Thoracic aorta (tissue), 1 donor: Measurements from ENCODE around the gene STAG1.

DNA sequence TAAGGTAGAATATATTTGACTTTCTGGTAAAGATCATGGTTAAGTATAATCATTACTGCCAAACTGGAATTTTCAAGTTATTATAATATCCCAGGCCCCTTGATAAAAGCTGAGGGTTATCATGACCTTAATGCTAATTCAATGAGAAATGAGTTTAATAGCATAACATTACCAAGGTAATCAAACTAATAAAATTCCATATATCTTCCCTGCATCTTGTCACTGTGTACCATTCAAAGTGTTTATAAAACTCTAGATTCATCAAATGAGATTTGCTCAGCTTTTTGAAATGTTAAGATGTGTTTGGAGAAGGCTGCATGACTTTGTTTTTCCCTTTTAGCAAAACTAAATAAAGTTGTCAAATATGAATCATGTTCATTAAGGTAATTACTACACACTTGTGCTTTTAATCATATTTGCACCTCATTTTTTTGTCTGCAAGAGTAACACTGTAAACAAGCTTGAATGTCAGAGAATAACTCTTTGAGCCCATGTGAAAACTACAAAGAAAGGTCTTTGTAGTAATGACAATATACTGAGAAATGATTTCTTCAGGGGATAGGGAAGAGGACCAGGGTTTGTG is 48.5 kb downstream of the MSL2 start:
- RAMPAGE, long total RNA, result no peak

DNA sequence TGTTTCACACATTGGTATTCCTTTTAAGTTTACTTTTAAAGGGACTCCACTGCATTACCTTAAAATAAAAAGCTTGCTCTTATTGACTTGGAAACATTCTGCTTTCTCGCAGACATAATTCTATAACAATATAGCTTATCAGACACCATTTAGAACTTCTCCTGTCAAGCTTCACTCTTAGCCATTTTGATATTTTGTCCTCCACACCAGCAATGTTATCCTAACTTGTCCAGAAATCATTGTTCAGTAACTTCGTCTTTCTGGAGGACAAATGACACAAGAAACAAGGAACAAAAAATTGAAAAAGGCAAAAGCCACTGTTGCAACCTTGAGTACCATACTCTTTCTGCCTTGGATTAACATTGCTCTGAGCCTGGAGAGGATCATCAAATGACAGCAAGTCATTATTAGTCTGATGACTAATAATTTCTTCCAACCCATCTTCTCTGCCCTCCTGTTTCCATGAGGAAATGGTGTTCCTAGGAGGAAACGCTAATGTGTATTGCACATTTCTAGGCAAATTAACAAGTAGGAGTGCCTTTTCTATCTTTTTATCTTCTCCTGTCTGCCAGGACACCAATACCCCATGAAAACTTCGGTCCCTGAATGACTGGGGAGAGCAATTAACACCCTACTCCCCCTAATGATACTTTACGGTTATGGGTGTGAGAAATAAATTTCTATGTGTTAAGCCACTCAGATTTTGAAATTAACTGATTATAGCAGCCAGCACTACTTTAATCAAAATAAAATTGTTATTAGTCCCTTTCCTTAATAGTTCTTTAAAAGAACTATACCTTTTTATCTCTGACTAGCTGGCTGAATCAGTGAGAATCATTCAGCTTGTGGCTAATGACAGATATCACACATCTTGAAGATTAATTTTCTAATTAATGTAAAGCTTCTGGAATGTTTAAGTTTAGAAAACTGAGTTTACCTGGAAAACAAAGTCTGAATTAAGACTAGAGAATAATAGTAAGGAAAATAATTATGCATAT is 154.0 kb downstream of the PCCB start:
- RAMPAGE, long total RNA, result no peak

GRCh38 chr3:136434796-136435183 is 184.7 kb downstream of the PCCB start:
- RAMPAGE, long total RNA, result no peak

GRCh38 chr3:136751627-136752568 is at the start of gene STAG1:
Gene STAG1, minus strand, starts transcription at chr3:136752378.
- RAMPAGE, long total RNA, result start-site peak on the minus strand at chr3:136752351-136752389, 200 reads

GRCh38 chr3:136858467-136858806 is 3.6 kb upstream of the NCK1 start:
- RAMPAGE, long total RNA, result no peak

GRCh38 chr3:137013869-137014881 is 56.4 kb downstream of the IL20RB start:
- RAMPAGE, long total RNA, result no peak

DNA sequence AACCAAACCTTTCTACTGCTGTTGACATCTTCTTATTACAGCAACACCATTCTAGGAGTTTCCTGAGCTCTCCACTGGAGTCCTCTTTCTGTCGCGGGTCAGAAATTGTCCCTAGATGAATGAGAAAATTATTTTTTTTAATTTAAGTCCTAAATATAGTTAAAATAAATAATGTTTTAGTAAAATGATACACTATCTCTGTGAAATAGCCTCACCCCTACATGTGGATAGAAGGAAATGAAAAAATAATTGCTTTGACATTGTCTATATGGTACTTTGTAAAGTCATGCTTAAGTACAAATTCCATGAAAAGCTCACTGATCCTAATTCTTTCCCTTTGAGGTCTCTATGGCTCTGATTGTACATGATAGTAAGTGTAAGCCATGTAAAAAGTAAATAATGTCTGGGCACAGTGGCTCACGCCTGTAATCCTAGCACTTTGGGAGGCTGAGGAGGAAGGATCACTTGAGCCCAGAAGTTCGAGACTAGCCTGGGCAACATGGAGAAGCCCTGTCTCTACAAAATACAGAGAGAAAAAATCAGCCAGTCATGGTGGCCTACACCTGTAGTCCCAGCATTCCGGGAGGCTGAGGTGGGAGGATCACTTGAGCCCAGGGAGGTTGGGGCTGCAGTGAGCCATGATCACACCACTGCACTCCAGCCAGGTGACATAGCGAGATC is 21.9 kb downstream of the CLDN18 start:
- RAMPAGE, long total RNA, result no peak

DNA sequence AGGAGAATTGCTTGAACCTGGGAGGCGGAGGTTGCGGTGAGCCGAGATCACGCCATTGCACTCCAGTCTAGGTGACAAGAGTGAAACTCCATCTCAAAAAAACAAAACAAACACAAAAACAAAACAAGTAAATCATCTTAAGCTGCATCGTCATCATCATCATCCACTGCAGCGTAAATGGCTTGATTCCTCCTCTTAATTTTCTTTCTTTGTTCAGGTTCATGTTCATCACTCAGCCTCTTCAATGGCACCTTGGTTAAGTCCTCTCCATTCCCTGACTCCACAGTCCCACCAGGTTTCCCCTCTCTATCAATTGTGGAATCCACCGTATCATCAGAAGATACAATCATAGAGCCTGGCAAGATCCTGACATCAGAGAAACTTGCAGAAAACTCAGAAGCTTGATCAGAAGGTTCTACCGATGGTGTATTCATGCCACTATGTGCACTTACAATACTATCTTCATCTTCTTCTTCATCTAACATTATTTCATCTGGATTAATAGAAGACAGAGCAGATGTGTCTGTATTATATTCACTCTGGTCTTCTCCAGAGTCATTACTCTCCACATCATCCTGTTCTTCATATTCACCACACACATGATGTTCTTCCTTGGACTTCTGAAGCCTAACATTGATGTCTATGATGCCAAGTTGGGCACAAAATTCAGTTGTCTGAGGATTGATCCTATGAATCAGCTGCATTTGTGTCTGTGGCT is 12.8 kb downstream of the DBR1 start:
- RAMPAGE, long total RNA, result no peak

DNA sequence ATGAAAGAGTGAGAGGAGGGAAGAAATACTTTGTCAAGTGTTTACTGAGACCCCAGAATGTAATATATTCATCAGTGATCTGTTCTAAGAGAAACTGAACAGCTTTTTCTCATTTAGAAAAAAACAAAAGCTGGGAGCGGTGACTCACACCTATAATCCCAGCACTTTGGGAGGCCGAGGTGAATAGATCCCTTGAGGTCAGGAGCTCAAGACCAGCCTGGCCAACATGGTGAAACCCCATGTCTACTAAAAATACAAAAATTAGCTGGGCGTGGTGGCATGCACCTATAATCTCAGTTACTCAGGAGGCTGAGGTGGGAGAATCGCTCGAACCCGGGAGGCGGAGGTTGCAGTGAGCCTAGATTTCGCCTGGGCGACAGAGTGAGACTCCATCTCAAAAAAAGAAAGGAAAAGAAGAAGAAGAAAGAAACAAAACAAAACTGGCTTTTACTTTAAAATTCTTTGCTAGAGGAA is 68.5 kb downstream of the ARMC8 start:
- RAMPAGE, long total RNA, result no peak

GRCh38 chr3:138688804-138689430 is 80.3 kb downstream of the FAIM start:
- RAMPAGE, long total RNA, result no peak

DNA sequence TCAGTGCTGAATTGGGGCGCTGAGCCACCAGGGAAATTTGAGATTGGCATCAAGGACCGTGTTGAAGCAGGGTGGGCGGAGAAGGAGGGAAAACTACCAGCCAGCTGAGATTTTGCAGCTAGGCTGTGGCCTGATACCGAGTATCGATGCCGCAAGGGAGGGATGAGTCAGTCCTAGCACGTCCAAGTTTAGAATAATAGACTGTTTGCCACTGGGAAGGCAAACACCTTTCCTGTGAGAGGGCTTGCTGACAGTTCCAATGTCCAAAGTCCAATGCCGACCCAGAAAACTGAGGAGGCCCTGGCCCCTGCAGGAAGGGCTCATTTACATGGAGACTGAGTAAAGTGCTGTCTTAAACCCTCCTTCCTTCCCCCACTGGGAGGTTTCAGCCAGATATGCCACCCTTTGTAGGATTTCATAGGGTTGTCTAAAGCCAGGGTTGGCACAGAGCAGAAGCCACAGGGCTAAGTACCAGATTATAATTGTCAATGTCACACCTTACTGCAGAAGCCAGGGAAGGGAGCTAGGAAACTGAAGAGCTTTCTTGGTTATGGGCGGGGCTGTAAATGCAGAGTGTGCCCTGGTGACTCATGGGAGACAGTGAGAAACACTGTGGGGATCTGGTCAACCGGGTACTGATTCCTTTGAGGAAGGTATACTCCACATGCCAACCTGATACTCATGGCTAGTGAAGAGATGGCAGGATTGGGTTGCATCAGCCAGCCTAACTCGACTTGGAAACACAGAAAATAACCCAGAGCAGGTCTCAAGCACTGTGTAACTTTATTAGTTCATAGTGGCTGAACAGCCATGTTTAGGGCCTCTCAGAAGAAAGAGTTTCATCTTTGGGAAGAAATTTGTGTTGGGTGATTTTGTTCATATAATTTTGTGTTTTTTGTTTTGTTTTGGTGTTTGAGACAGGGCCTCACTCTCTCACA is 28.5 kb upstream of the PIK3CB start:
- RAMPAGE, long total RNA, result no peak

DNA sequence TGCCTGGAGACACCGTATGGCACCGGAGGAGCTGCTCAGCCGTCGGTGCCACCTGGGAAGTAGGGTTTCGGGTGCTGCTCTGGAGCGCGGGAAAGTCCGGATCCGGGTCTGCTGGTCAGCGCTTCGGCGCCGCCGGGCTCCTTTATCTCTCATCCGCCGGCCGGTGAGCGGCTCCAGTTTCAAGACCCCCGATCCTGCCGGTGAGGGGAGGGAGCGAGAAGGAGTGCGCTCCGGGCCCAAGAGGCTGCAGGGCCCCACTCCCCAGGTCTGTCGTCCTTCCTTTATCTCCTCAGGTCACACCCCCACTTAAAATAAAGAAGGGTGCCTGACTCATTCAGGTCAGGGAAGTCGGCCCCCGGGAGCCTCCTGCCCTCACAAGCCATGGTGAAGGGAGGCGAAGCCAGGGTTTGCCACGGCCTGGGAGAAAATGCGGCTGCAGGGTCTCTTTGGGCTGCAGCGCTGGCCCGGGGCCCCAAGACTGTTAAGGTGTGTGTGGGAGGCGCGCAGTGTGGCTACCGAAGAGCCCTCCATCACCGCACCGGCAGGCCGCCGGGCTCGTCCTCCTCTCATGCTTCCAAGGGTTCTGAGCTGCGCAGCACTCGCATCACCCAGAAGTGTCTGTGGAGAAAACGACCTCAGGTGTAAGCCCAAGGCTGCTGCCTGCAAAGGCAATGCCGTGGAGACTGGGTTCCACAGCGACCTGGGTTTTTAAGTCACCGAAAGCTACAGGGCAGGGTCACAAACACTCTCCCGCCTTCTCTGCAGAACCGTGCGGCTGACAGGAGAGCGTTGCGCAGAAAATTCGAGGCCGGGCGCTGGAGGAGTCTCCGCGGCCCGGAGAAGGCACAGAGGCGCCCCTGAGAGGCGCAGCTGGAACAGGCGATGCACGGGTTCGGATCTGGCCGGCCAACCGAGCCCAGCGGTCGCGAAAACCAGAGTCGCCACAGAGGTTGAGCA is 8.8 kb downstream of the FOXL2 start:
- RAMPAGE, long total RNA, result no peak

GRCh38 chr3:138947535-138948252 is 677 bp downstream of the FOXL2NB start:
- RAMPAGE, long total RNA, result no peak

GRCh38 chr3:139405748-139406390 is 16.4 kb upstream of the COPB2 start:
- RAMPAGE, long total RNA, result no peak

- RAMPAGE, long total RNA, result no peak
Observed at GRCh38 chr3:140246311-140246905, 311.4 kb downstream of the CLSTN2 start.

- RAMPAGE, long total RNA, result no peak
Observed at GRCh38 chr3:140719970-140720806, 42.3 kb downstream of the TRIM42 start.

- RAMPAGE, long total RNA, result no peak
Observed at GRCh38 chr3:140910736-140911263, 30.8 kb upstream of the SLC25A36 start.

GRCh38 chr3:140941167-140941754 is 375 bp upstream of the SLC25A36 start:
- RAMPAGE, long total RNA, result no peak

DNA sequence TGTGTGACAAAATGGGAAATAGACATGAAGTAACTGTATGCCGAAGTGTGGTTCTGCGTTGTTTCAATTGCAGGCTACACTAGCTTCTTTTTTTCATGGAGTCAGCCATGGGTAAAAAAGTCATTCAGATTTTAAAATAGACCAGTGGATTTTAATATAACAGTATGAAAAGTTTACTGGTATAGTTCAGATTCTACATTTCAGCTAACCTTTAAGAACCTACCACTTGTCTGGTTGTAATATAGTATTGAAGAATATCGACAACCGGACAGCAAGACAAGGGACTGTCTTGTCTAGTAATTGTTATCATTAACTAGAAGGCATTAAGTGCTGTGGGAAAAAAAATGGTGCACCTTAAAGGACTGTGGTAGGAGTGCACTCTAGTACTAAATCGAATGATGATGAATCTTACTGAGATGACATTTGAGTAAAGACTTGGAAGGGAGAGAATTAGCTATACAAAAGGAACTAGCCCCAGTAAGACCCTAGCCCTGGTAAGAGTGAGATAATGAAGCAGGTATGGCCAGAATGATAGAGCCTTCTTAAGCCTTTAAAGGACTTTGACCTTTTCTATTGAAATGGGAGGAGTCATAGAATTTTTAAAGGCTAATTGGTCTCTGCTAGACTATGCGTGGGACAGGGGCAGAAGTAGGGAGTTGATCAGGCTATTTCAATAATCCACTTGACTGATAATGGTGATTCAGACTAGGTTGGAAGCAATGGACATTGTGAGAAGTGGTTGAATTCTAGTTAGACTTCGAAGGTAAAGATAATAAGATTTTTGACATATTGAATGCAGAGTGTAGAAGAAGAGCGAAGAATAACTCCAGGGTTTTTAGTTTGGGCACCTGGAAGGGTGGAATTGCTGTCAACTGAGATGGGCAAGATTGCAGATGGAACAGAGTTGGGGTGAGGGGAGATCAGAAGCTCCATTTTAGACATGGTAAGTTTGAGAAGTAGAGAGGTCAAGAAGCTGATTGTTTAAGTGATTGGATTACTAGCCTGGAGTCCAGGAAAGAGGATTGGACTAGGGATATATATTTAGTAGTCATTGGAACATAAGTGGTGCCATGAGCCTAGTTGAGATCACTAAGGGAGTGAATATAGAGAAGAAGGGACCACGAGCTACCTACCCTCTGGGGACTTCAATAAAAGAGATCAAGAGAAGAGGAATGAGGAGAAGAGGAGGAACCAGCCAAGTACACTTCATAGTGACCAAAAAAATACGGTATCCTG is 4.6 kb downstream of the SLC25A36 start:
- RAMPAGE, long total RNA, result start-site peak on the plus strand centred at position 767 of the sequence, 349 bp wide, 23 reads

- RAMPAGE, long total RNA, result no peak
Observed at GRCh38 chr3:140977520-140978085, 36.0 kb downstream of the SLC25A36 start.